GM23248 (cell line): ENCODE measurements around a stretch of chr7.

GRCh38 chr7:50069111-50070086 lies 23.6 kb downstream of the ZPBP start:
- RAMPAGE, long total RNA: no peak

- RAMPAGE, long total RNA: no peak
These were observed 498 bp downstream of the ZPBP start for GRCh38 chr7:50092636-50092860.

DNA sequence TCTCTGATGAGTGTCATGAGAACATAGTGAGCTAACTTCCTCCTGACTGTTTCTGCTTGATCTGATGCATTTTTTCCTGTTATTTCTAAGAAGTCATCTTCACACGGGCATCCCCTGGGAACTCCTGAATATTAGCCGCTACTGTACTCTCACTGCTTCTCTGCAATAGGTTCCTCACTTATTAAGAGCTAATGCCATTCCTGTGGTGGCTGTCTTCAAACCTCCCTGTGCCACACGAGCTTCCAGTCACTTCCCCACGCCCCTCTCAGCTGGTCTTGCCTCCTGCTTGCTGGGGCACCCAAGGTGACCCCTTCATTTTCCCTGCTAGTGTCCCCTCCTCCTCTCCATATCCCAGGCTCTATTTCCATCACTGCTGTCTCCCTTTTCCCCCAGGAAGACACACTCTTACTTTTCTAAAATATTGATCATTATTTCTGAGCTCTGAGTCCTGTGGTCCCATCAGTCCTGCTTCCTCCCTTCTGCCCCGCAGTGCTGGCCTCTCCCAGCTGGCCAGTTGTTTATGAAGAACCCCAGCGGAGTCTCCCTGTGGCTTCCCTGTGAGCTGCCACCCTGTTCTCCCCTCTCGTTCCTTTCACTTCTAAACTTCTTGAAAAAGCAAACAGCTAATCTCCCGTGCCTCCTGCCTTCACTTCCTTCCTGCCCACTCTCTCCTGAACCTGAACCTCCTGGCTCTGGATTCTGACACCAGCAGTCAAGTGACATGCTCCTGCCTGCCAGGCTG lies 60.8 kb downstream of the SPATA48 start:
- RAMPAGE, long total RNA: no peak

- RAMPAGE, long total RNA: no peak
These were observed 12.6 kb downstream of the IKZF1 start for GRCh38 chr7:50316955-50317766.

GRCh38 chr7:50321320-50322708 lies 17.3 kb downstream of the IKZF1 start:
- RAMPAGE, long total RNA: no peak

GRCh38 chr7:50345830-50346589 lies 41.5 kb downstream of the IKZF1 start:
- RAMPAGE, long total RNA: no peak

GRCh38 chr7:50363707-50364108 lies 59.2 kb downstream of the IKZF1 start:
- RAMPAGE, long total RNA: no peak

DNA sequence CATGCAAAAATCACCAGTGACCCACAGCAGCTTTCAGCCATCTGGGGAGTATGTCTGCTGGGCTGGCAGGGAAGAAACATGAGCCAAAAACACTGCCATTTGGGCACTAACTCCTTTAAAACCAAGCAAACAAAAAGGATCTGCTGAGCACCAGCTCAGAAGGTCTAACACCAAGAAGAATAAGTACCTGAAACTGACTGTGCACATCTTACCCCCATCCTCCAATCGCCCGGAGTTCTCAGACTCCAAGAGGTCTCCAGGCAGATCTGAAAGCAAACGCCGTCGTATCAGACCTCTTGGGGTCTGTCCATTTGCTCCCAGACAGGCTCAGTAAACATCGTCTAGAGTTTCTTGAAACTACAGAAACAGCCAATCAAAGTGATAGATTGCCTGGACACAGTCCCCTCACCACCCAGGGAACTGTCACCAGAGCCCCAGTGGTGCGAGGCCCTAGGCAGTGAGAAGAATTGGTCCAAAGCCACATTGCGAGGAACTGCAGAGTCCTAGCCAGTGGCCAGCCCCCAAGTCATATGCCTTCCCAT lies 80.3 kb upstream of the DDC start:
- RAMPAGE, long total RNA: no peak

GRCh38 chr7:50653086-50653483 lies 87.9 kb upstream of the DDC start:
- RAMPAGE, long total RNA: no peak

- RAMPAGE, long total RNA: no peak
These were observed 88.9 kb upstream of the DDC start for GRCh38 chr7:50653844-50654688.

DNA sequence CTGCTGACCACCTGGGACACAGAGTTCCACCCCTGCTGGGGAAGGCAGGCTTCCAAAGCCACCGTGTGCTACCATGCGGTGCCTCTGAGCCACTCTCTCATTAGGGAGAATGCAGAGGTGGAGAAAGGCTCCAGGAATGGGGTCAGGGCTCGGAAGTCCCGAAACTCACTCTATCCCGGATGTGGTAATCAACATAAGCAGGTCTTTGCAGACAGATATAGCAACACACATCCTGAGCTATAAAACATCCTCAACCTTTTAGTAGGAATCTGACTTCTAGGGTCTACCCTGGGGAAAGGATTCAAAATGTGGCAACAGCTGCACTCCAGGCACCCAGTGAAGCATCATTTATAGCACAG lies 91.4 kb upstream of the DDC start:
- RAMPAGE, long total RNA: no peak

GRCh38 chr7:50683951-50684410 lies 98.7 kb downstream of the GRB10 start:
- RAMPAGE, long total RNA: no peak

DNA sequence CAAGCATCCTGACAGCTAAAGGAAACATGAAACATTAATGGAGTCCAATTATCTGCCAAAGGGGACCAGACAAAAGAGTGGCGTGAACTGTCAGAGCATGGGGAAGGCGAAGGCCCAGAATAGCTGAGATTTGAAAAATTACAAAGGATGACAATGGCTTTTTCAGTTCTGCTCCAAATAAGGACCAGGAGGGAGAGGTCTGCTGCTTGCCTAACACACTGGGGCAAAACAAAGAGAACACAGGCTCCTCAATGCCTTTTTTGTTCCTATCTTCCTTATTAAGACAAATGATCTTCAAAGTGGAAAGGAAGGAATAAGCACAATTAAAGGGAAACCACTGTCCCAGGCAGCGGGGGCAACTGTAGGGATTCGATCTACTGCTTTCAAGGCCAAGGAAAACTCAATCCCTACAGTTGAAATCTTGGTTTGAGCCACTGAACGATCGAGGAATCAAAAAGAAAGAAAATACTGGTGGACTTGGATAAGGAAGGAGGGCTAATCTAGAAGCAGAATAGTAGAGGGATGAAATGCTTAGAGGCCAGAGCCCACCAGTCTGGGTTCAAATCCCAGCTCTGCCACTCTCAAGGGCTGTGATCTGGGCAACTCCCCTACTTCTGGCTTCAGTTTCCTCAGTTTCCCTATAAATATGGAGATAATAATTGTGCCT lies 91.8 kb downstream of the GRB10 start:
- RAMPAGE, long total RNA: no peak

DNA sequence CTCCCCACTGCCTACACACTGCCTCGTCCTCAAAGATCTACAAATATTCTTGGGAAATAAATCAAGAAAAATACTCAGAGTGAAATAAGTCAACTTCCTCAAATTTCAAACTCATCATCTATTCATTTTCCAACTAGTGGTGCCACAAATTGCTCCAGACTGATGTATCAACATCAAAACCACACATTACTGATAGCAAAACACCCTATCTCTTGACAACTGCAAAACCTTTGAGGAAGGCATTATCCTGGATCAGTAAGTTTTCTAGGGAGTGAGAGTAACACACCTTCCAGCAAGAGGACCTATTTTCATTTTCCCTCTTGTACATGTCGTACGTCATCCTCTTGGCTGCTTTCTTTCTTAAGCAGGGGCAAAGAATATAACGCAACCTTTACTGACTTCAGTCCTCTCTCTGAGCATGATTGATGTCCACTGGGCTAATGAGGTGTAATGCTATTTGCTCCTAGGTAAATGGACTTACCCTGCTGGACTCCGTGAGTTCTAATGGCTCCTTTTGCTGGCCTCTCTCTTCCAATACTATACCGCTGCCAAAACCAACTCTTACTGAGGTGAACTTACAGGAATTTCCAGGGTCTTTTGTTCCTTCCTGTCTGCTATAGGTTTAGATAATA lies 87.5 kb downstream of the GRB10 start:
- RAMPAGE, long total RNA: no peak

DNA sequence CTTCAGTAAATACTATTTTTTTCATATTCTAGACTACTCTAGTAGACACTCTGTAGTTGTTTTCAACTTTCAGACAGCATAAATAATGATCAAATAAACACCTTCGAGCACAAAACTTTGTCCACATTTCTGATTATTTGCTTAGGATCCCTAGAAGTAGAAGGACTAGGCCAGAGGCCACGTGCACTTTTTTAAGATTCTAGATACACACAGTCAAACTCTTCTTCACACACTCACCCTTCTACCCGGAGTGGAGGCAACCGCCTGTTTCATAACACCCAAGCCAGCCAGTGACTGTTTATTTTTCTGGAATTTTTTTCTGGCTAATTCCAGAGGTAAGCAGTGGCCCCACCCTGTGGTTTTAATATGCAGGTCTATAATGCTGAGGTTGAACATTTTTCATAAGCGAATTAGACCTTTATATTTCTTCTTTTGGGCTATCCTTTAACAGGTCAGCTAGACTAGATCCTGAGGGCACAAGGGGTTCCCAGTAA lies 76.4 kb downstream of the GRB10 start:
- RAMPAGE, long total RNA: no peak

- RAMPAGE, long total RNA: no peak
These were observed 115.9 kb upstream of the GRB10 start for GRCh38 chr7:50898578-50898959.

DNA sequence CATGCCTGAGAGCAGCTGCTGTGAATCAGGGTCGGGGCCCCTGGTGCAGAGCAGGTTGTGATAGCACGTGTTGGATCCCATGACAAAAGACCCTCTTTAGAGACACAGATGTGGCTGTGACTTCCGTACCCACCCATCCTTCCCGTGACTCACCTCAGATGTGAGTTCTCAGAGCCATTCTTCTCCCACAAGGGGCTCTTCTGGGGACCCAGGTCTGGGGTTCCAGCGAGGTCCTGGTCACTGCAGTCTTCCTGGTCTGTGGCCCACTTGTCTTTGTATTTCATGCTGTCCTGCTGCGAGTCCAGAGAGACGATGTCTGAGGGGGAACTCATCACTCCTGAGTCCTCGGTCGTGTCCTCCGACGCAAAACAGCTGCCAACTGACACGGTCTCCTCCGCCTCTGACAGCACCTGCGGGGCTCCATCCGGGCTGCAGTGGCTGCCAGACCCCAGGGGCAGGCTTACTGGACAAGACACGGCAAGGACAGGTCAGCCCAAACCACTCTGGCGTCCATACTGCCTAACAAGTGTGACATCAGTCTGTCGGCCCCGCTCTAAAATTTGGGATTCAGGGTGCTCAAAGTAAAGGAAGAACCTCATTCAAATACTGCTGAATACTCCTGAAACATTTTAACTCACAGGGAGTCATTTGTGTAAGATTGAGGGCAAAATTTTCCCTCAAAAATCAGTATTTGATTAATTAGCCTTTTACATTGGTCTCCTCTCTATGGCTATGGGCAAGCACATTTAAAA lies 260.7 kb upstream of the GRB10 start:
- RAMPAGE, long total RNA: no peak

DNA sequence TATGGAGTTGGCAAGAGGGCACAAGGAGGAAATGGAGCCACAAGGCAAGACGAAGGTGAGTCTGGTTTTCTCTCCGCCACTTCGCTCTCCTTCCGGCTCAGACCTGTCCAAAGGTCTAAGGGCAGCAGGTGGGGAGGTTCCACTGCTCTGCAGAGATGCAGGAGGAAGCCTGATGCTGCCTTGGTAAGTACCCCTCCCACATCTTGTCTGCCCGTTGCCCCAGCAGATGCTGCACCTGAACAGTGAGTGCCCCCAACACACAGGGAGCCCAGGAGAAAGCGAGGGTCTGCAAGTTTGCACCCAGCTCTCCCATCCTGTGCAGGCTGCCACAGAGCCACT lies 235.3 kb downstream of the COBL start:
- RAMPAGE, long total RNA: no peak

GRCh38 chr7:52430380-52430866 lies 605.0 kb upstream of the POM121L12 start:
- RAMPAGE, long total RNA: no peak

DNA sequence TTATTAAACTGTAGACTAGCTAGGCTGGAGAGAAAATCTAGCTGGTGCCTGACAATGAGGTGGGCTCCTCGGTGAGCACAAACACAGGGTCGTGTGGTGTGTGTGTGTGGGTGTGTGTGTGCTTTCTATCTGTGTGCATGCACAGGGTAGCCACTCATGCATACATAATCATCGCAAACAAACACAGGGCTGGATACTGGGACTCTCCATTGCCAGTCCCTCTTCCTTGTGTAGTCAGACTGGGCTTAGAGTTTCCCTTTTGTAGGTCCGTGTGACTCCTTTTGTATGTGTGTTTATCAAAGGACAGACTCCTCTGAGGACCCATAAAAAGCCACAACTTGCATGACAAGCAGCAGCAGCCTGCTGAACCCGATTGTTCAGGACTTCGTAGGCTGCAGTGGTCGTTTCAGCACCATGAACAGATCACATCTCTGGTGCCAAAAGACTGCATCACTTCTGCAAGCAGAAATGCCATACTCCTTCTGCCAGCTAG lies 838 bp downstream of the VSTM2A start:
- RAMPAGE, long total RNA: no peak